Foreskin keratinocyte (primary cell): Measurements from ENCODE around the genes CD72, ARHGEF39 and CA9.

- RAMPAGE, total RNA = no peak
Observed at GRCh38 chr9:34210149-34210680, 31.4 kb downstream of the UBAP1 start.

GRCh38 chr9:34345919-34346170 is 16.5 kb downstream of the NUDT2 start:
- RAMPAGE, total RNA = no peak

- RAMPAGE, total RNA = no peak
Observed at GRCh38 chr9:34576957-34577439, 12.5 kb downstream of the CNTFR start.

GRCh38 chr9:34580033-34580543 is 9.4 kb downstream of the CNTFR start:
- RAMPAGE, total RNA = no peak

- RAMPAGE, total RNA = no peak
Observed at GRCh38 chr9:34610900-34612006, 644 bp downstream of the RPP25L start.

DNA sequence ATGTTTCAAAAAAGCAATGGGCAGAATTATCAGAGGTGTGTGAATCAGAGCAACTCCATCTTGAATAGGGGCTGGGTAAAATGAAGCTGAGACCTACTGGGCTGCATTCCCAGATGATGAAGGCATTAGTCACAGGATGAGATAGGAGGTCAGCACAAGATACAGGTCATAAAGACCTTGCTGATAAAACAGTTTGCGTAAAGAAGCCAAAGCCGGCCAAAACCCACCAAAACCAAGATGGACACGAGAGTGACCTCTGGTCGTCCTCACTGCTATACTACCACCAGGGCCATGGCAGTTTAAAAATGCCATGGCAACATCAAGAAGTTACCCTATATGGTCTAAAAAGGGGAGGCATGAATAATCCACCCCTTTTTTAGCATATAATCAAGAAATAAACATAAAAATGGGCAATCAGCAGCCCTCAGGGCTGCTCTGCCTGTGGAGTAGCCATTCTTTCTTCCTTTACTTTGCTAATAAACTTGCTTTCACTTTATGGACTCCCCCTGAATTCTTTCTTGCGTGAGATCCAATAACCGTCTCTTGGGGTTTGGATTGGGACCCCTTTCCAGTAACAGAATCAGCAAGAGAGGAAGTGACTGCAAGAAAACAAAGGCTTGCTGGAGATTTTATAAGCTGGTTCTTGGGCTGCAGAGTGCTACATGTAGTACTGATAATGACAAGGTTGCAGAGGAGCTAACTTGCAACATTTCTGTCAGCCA is 15.7 kb upstream of the C9orf131 start:
- RAMPAGE, total RNA = no peak

GRCh38 chr9:35162424-35162865 is 636 bp downstream of the UNC13B start:
- RAMPAGE, total RNA = no peak

DNA sequence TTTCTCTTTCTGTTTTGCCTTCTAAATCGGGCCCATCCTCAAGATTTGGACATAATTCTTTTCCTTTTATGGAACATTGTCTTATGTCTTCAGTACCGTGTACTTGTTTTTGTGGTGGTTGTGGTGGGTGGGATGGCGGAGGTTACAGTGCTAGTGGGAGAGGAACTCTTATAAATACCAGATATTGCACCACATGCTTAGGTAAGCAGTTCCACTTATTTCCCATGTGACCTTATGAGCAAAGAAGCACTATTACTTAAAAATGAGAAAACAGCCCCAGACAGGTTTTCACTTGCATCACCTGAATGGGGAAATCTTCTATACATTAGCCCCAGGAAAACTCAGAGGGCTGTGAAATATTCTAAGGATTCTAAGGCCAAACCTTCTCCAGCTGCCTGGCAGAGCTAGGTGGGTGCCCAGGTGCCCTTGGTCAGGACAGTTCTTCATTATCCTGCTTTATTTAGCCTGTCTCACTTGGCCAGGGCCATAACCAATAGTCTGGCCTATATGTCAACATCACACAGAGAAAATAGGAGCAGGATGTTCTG is 96.6 kb downstream of the UNC13B start:
- RAMPAGE, total RNA = no peak

- RAMPAGE, total RNA = no peak
Observed at GRCh38 chr9:35490863-35491127, 884 bp downstream of the RUSC2 start.

DNA sequence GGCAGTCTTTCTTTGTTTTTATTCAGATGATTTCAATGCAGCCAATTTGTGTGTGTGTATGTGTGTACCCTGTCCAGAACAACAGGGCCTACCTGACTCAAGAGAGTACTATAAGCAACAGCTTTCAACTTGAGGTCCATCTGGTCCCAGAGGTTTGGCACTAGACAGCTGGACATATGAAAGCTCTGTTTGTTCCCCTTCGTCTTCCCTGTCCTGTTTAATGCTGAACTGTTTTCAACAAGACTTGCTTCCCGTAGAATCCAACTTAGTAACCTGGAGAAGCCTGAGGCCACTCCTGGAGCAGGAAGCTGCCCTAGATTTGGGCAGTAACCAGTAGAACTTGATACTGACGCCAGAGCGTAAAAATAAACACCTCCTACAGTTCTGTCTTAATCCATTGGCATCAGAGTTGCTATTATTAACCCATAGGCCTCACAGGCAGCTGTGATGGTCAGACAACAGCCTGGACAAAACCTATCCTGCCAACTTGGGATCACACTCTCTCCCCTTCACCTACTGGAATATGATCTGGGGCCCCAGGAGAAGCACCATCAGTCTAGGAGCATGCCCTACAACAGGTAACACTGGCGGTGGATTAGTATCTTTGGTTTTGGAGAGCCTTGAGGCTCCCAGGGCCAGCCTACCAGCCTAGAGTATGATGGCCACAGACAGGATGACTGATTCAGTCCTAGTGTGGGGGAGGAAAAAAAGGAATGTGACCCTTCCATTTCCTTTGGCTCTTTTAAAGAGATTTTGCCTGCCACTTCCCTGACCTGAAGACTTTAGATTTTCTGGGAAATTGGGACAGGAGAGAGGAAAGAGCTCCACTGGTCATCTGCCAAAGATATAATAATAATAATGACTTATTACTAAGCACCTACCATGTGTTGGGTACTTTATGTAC is 29.2 kb downstream of the RUSC2 start:
- RAMPAGE, total RNA = no peak

DNA sequence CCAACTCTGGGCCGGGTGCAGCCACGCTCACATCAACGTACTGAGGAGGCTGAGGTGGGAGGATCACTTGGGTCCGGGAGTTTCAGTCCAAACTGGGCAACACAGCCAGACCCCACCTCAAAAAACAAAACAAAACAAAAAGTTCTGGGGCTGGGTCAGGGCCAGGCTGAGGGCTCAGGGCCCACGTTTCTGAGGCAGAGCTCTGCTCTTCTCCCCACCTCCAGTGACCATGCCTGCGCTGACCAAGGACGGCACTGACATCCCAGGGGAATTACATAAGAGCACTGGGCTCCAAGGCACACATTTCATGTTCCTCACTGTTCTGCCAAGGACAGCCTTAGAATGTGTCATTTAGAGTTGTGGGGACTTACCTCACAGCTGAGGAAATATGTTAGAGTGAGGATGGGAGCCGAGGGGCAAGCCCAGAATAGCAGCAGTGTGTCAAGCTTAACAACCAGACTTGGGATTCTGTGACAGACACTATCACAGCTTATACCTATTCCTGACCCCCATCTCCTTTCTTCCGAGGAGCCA is 1.0 kb upstream of the FAM166B start:
- RAMPAGE, total RNA = no peak

GRCh38 chr9:35616010-35616848 is 2.0 kb downstream of the CD72 start:
- RAMPAGE, total RNA = no peak

DNA sequence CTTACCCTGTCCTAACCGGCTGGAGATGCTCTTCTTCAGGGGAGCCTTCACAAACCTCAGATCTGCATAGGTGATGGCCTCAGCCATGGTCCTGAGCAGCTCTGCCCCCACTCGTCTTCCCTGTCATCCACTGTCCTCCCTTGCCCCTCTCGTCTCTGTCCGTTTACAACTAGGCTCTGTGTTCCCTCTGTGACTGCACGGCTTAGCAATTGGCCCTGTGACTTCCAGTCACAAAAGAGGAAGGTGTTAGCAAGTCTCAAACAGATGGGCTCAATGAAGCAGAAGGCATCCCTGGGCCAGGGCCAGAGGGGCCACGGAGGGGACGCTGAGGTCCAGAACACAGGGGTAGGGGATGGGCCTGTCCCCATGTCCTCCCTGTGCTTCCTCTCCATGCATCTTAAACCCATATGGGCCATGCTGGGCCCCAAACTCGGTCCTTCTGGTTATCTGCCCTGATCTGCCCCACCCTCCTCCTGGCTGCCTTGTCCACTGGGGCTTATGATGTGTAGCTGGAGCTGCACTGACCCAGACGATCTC is at the start of gene CD72:
TSS of gene CD72 (minus strand) at position 197 of the 537 bp plus-strand sequence.
- RAMPAGE, total RNA = no peak

DNA sequence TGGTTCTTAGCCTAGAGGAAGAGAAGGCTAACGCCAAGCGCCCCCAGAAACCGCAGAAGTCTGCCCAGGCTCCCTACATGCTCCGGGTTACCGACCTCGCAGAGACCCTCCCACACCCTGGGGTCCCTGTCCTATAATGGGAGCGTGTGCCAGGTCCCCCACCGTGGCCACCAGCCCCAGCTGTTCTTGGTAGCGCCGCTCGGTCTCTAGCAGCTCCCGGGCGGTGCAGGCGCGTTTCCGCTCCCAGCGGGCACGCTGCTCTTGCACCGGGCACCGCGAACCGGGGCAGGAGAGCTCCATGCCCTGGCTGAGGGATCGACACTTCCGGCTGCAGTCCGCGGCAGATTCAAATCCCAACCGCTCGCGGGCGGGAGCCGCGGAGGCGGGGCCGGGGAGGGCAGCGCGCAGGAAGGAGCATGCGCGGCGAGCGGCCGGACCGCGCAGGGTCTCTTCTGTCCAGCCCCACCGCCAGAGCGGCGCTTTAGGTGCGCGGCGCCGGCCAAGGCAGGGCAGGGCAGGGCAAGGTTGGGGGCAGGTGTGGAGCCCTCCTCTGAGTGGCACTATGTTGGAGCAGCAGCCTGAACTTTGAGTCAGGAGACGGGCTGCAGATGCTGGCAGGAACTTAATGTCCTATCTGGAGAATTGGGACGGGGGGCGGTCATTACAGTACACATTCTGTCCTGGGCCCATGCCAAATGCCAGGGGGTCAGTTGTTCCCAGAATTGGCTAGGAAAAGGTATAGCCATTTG is at the start of gene ARHGEF39:
TSS of gene ARHGEF39 (minus strand) at position 326 of the 749 bp plus-strand sequence.
- RAMPAGE, total RNA = no peak

GRCh38 chr9:35673336-35674356 is at the start of gene CA9:
TSS of gene CA9 (plus strand) at chr9:35673928.
- RAMPAGE, total RNA = no peak

- RAMPAGE, total RNA = no peak
Observed at GRCh38 chr9:35686300-35686623, 3.5 kb downstream of the TPM2 start.

DNA sequence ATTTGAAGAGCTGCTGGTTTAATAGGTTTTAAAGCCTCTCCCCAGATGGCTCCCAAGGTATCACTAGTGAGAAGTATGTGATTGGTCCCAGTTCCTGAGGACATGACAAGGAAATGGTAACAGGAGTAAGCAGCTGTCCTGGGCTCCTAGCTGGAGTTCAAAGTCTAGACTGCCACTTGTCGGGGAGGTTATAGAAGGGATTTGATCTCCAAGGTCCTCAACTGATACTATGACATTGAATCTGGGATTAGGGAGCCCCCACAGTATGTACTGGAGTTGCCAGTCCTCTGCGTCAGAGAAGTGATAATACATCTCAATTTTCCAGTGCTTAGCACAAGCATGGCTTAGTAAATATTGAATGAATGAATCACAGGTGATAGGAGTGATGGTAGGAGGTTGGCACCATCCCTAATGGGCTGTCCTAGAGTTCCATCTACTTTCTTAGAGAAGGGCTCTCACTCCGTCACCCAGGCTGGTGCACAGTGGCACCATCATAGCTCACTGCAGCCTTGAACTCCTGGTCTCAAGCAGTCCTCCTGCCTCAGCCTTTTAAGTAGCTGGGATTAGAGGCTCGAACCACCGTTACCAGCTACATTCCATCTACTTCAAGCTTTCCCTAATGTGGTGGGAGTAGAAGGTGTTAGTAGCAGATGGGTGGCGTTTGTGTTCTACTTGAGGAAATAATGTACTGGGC is 6.3 kb upstream of the TPM2 start:
- RAMPAGE, total RNA = no peak

DNA sequence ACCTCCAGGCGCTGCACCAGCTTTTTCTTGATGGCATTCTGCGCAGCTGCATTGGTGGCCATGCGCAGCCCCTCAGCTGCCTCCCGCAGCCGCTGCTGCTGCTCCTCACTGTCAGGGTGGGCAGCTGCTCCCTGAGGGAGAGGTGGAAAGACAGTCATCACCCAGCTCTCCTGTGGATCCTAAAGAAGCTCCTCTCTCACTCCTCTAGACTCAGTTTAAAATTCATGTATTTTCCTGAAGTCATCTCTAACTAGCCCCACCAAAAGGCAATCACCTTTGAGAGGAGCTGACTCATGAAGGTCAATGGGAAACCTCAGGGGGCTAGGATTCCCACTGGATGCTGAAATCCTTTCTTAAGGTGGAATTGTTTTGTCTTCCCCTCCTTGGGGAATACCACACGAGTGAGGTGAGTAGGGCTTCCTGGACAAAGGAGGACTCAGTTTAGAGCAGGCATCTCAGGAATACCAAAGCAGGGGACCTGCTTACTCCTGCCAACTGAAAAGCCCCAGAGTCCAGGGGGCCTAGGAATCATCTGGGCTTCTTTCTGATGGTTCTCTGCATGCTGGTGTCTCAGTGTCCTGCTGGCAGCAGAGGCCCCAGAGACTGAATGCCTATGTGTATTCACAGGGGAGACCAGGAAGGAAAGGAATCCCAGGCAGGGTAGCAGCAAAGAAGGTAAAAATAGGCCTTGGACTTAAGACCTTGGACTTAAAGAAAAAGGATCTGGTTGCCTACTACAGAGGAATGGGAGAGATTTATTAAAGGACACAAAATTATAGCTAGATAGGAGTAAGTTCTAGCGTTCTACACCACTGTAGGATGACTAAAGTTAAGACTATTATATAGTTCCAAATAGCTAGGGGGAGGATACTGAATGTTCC is 16.7 kb downstream of the TLN1 start:
- RAMPAGE, total RNA = no peak

- RAMPAGE, total RNA = no peak
Observed at GRCh38 chr9:35719163-35719540, 12.8 kb downstream of the TLN1 start.

- RAMPAGE, total RNA = no peak
Observed at GRCh38 chr9:35752521-35753284, 1.4 kb downstream of the MSMP start.